ENCODE measurements around a stretch of chr2.

- PRO-cap, 6 experiments: no peak in any of the 6 experiments
- RAMPAGE, long total RNA, 2 experiments: no peak in any of the 2 experiments
These were observed 11.1 kb downstream of the HNMT start for GRCh38 chr2:137975271-137975849.

DNA sequence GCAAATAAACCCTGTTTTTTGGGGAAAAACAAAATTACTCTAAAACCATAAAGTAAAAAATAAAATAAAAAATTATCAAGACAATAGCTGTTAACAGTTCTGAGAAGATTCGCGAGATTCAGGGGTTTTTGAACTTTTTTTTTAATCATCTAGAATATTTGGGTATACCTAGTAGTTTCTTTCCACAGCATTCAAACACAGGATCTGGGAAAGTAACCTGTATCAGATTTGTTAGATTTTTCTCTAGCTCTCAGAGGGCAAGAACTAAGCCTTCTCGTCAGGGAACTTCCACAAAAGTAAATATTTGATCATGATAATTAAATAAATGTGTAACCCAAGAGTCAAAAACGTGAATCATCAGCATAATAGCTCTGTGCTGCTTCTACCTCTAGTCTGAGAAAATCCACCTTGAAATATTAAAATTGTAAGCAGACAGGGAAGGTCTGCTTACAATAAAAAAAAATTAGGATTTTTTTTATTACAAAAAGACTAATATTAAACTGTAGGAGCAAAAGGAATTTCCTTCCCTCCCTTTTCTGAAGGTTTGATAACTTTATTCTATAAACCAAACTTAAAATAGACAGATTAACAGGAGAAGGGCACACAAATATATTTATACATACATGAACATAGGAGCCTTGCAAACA lies 225.7 kb upstream of the SPOPL start:
- PRO-cap, 6 experiments: no peak in any of the 6 experiments
- RAMPAGE, long total RNA, 2 experiments: no peak in any of the 2 experiments
- RRBS: no CpG with 5 or more reads among the region's 4 CpGs

DNA sequence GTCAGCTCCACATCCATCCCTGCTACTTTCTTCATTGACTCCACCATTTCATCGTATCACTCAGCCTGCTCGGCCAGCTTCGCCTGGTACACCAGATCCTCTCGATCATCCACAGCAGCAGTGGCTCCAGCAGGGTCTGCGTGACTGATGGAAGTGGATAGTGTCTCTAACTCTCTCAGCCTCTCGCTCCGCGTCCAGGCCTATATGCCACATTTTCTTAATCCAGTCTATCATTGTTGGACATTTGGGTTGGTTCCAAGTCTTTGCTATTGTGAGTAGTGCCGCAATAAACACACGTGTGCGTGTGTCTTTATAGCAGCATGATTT lies 212.9 kb upstream of the SPOPL start:
- PRO-cap, 6 experiments: no peak in any of the 6 experiments
- RAMPAGE, long total RNA, 2 experiments: no peak in any of the 2 experiments
- RRBS: no CpG with 5 or more reads among the region's 11 CpGs

- PRO-cap, 6 experiments: no peak in any of the 6 experiments
- RAMPAGE, long total RNA, 2 experiments: no peak in any of the 2 experiments
- RRBS: no CpG with 5 or more reads among the region's 1 CpG
These were observed 67.9 kb downstream of the SPOPL start for GRCh38 chr2:138569332-138569969.

DNA sequence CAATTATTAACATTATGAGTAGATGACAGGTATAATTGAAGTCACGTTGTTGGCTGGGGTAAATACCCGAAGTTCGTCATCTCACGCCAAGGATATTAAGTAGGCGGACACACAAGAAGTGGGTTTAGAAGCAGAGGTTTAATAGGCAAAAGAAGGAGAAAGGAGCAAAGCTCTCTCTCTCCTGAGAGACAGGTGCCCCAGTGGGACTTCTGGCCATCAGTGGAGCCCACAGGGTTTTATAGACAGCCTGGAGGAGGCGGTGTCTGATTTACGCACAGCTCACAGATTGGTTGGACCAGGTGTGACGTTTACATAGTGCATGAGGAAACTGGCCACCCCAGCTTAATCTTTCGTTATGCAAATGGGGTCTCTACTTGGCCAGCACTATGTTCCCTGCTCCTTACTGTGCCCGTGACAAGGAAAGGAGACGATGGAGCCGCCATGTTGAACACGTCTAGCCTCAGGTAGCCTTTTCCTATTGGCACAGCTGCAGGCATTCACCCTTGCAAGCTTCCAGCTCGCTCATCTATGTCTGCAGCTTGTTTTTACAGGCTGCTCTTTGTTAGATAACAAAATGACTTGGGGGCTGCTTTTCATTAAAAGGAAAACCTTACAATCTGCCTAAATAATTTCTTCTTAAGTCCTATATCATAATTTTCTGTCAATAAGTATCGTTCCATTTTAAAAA lies 128.7 kb upstream of the KYNU start:
- PRO-cap, 6 experiments: no peak in any of the 6 experiments
- RAMPAGE, long total RNA, 2 experiments: no peak in any of the 2 experiments
- RRBS: no CpG with 5 or more reads among the region's 15 CpGs

- PRO-cap, 6 experiments: peak in 1 of 6 experiments; most common plus-strand start chr2:142868428 (in 1); most common minus-strand start chr2:142868275 (in 1)
- RAMPAGE, long total RNA, 2 experiments: no peak in any of the 2 experiments
- RRBS: no CpG with 5 or more reads among the region's 12 CpGs
These were observed 9.2 kb upstream of the KYNU start for GRCh38 chr2:142868127-142868760.

- PRO-cap, 6 experiments: no peak in any of the 6 experiments
- RAMPAGE, long total RNA, 2 experiments: no peak in any of the 2 experiments
- RRBS: no CpG with 5 or more reads among the region's 3 CpGs
These were observed 2.0 kb downstream of the KYNU start for GRCh38 chr2:142879479-142879934.

- PRO-cap, 6 experiments: no peak in any of the 6 experiments
- RAMPAGE, long total RNA, 2 experiments: no peak in any of the 2 experiments
- RRBS: no CpG with 5 or more reads among the region's 4 CpGs
These were observed 87.3 kb upstream of the ARHGAP15 start for GRCh38 chr2:143041867-143042413.

- PRO-cap, 6 experiments: no peak in any of the 6 experiments
- RAMPAGE, long total RNA, 2 experiments: no peak in any of the 2 experiments
- RRBS: no CpG with 5 or more reads among the region's 5 CpGs
These were observed 3.1 kb downstream of the ARHGAP15 start for GRCh38 chr2:143132160-143132794.

DNA sequence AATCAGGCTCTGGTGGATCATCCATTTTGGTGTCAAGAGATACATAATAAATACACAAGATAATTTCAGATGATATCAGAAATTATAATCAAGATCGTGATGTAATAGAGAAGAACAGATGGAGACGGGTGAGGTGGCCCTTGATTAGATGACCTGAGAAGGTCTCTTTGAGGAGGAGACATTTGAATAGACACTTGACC lies 440.0 kb downstream of the ARHGAP15 start:
- PRO-cap, 6 experiments: no peak in any of the 6 experiments
- RAMPAGE, long total RNA, 2 experiments: no peak in any of the 2 experiments
- RRBS: no CpG with 5 or more reads among the region's 2 CpGs

DNA sequence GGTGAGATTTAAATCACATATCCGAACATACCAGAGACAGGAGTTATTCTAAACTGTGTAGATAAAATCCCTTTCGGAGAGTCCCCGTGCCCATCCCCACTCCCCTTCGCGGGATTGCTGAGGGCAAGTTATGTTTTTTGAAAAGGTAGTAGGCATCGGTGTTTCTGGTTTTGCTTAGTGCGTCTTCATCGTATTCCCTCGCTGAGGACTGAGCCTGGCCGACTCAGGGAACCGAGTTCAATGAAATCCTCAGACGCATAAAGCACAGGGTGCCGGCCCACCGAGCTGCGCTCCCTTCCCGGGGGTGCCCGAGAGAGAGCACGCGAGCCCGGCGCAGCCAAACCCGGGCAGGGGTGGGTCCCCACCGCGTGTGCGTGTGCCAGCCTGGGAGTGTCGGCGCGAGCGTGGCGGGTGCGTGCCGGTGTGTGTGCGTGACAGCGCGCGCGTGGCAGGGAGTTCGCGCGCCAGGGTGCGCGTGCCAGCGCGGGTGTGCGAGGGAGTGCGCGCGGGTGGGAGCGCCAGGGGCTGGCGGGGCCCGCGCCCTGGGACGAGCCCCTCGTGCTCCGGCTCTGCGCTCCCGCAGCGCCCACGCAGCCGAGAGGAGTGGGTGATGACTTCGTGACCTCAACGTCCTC lies 395.6 kb downstream of the GTDC1 start:
- PRO-cap, 6 experiments: peak in 2 of 6 experiments; most common plus-strand start position 252 of the sequence (in 2); most common minus-strand start position 200 of the sequence (in 1)
- RAMPAGE, long total RNA, 2 experiments: no peak in any of the 2 experiments
- RRBS: 2% methylated on average over 12 of the region's 62 CpGs

DNA sequence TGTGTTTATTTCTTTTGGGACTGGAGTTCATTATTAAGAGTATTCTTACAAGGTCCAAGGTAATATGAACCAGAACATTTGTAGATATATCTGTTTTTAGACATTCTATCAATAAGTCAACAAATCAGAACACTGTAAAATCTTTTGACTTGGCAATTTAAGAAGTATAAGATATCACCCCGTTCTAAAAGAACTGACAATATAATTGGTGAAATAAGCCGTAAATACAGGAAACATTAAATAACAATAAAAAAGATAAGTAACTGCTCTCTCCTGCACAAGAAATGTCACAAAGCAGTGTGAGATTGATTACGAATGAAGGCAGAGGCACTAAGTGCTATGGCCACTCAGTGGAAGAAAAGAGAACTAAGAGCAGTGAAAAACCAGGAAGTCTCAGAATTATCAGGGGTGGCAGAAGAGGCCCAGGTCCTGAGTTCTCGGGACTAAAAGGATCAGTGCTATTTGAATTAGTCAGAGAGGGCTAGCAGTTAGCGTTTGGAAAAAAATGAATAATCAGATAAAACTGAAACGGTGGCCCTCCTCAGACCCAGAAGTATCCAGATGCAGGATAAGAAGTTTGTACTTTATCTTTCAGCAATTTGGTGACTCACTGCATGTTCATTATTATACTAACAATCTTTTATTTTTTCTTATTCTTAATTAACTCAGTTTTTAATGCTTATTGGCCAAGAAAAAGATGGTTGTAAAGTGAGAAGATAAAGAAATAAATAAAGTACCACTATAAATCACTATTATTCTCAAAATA lies 179.5 kb downstream of the GTDC1 start:
- PRO-cap, 6 experiments: no peak in any of the 6 experiments
- RAMPAGE, long total RNA, 2 experiments: no peak in any of the 2 experiments
- RRBS: no CpG with 5 or more reads among the region's 6 CpGs

GRCh38 chr2:144332848-144333306 lies 565 bp upstream of the GTDC1 start:
- PRO-cap, 6 experiments: no peak in any of the 6 experiments
- RAMPAGE, long total RNA, 2 experiments: no peak in any of the 2 experiments
- RRBS: 15% methylated on average over 4 of the region's 17 CpGs

DNA sequence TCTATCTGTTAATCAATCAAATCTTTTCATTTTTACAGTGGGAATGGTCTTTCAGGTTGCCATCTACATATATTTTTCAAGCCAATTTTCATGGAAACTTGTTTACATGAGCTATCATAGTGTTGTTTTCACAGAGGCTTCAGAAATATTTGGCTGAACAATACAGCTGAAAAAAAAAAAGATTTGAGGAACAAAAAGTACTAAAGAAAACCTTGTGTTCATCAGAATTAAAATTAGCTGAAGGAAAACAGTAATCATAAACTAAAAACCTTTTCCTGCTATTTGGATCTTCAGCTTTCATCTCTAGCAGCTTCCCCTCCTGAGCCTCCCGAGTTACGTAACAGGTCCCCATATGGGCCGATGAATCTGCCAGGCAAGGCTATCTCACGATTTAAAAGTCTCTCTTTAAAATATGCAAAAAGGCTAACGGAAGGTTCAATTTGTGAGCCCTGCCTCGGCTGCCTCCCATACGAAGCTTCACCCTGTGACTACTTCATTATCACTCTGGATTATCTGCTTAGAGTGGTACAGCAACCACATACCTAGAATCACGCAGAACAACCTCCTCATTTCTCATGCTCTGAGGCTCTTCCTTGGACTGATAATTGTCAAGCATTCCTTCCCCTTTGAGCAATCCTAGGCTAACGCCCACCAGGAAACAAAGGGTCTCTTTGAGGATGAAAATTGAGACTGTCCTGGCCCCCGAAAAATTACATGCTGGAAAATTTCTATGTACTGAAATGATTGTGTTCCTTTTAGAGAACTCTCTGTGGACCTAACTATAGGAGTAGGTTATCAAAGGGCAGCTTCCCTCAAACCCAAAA lies 40.1 kb upstream of the GTDC1 start:
- PRO-cap, 6 experiments: peak in 1 of 6 experiments; most common minus-strand start position 600 of the sequence (in 1)
- RAMPAGE, long total RNA, 2 experiments: no peak in any of the 2 experiments
- RRBS: no CpG with 5 or more reads among the region's 10 CpGs

DNA sequence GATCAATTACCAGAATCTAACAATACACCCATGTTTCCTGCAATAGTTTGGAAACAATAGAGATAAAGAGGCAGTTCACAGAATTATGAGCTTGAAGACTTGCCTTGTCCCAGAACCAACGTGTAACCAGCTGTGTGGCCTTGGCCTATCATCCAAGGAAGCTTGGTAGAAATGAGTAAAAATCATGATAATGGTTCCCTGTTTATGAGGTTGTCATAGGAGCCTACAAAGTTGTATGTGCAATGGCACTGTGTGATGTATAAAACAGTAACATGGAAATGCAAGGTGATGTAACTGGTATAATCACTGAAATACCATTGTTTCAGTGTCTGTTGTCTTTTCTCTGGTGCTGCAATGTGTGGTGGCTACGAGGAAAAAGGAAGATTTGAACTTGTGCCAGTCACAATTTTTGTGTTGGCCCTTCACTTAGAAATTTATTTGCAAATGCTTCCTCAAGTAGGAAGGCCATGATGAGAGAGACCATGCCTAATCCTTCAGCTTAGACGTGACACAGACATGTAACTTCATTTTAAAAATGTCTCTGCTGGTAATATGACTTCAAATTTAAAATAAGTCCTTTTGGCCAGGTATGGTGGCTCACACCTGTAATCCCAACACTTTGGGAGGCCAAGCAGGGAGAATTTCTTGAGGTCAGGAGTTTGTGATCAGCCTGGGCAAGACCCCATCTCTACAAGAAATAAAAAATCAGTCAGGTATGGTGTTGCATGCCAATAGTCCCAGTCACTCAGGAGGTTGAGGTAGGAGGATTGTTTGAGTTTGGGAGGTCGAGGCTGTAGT lies 85.0 kb downstream of the ZEB2 start:
- PRO-cap, 6 experiments: no peak in any of the 6 experiments
- RAMPAGE, long total RNA, 2 experiments: no peak in any of the 2 experiments
- RRBS: no CpG with 5 or more reads among the region's 4 CpGs

- PRO-cap, 6 experiments: peak in 6 of 6 experiments; most common minus-strand start chr2:144449180 (in 6)
- RAMPAGE, long total RNA, 2 experiments: no peak in any of the 2 experiments
- RRBS: 3% methylated on average over 2 of the region's 18 CpGs
These were observed 71.2 kb downstream of the ZEB2 start for GRCh38 chr2:144448366-144449526.

GRCh38 chr2:144498104-144498726 lies 21.7 kb downstream of the ZEB2 start:
- PRO-cap, 6 experiments: no peak in any of the 6 experiments
- RAMPAGE, long total RNA, 2 experiments: no peak in any of the 2 experiments
- RRBS: no CpG with 5 or more reads among the region's 9 CpGs

DNA sequence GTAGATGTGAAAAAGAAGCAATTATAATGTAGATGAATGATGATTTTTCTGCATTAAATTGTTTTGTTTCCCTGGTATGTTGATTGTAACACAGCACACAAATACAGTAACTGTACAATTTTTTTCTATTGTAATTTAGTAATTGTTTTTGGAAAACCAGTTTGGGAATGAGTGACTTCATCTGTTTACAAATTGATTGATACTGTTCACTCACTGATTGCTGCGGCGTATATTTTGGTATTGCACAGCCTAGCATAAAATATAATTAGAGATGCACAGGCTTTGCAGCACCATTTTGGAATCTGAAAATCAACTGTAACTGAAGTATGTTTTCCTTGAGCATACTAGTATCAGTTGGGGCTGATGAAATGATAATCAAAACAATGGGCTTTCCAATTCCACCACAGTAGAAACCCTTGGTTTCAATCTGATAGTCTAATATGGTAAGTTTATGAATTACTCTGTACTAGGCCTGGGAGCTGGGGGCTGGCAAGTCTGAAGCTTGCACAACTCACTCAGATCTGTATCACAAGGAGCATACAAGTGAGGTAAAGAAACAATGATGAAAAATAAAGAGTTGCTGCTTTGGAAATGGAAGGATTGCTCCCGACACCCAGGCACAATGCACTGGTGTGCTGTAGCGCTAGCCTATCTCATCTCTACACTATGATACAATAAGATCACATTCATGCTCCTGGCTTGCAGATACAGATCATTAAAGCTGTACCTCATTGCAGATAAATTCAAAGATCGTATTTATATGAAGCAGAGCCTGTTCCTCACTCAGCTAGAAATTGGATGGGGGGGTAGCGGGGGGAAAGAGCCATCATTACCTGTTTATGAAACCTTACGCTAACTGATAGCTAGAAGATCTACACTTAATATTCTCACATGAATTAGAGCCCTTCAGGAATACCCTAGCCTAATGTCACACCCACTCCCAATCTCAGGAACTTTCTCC lies 19.4 kb downstream of the ZEB2 start:
- PRO-cap, 6 experiments: no peak in any of the 6 experiments
- RAMPAGE, long total RNA, 2 experiments: no peak in any of the 2 experiments
- RRBS: no CpG with 5 or more reads among the region's 7 CpGs

DNA sequence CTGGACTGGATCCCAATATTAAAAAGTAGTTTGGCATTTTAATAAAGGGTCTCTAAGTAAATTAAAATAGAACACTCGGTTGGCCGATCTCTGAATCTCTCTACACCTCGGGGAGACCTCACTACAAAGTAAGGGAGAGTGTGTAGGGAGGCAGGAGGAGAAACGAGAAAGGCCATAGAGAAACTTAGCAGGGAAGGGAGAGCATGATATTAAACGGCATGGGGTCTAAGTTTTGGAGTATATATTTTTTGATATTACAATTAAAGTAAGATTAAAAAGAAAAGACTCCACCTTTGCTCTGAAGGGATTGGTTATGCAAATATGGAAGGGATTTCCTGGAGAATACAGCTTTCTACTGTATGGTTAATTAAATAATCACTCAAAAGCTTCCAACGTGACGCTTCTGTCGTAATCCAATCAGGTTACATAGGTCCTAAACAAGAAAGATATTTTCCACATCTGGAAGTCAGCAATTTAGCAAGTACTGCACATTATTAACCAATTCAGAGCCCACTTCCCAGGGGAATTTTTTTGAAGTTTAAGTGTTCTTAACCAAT lies 993 bp upstream of the ZEB2 start:
- PRO-cap, 6 experiments: peak in 3 of 6 experiments; most common plus-strand start position 456 of the sequence (in 3); most common minus-strand start position 100 of the sequence (in 1)
- RAMPAGE, long total RNA, 2 experiments: no peak in any of the 2 experiments
- RRBS: no CpG with 5 or more reads among the region's 8 CpGs

DNA sequence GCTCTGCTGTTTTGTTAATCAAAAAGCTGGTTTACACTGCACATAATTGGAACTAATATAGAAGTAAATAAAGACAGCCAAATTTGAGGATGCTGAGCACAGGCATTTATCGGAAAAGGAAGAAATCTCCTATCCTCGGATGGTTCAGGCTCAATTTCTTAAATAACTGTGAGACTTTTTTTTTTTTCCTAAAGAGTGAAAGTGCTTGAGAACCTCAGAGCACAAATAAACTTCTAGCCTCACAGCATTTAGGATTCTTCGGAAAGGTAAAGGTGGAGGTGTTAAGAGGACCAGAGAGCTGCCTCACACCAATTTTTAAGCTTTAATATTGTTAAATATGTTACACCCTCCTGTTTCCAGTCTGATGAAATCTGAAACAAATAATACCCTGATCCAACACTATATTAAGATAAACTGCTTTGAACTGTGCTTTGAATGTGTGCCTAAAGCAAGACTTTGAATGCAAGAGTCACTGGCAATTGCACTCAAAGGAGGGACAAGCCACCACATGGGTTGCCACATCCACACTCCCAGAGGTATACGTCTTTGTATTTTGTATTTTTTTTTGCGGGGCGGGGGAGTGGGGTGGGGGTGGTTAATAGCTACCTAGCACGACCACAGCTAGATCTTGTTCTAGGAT lies 1.6 kb upstream of the ZEB2 start:
- PRO-cap, 6 experiments: peak in 1 of 6 experiments; most common plus-strand start position 191 of the sequence (in 1)
- RAMPAGE, long total RNA, 2 experiments: no peak in any of the 2 experiments
- RRBS: no CpG with 5 or more reads among the region's 7 CpGs

Data from heart left ventricle (tissue), 7 donors.